Measurements from ENCODE around the genes UGGT2 and FARP1.

- RAMPAGE, long total RNA = no peak
- RRBS = no CpG with 5 or more reads among the region's 3 CpGs
These were observed 3.1 kb downstream of the ABCC4 start for GRCh38 chr13:95298205-95298548.

DNA sequence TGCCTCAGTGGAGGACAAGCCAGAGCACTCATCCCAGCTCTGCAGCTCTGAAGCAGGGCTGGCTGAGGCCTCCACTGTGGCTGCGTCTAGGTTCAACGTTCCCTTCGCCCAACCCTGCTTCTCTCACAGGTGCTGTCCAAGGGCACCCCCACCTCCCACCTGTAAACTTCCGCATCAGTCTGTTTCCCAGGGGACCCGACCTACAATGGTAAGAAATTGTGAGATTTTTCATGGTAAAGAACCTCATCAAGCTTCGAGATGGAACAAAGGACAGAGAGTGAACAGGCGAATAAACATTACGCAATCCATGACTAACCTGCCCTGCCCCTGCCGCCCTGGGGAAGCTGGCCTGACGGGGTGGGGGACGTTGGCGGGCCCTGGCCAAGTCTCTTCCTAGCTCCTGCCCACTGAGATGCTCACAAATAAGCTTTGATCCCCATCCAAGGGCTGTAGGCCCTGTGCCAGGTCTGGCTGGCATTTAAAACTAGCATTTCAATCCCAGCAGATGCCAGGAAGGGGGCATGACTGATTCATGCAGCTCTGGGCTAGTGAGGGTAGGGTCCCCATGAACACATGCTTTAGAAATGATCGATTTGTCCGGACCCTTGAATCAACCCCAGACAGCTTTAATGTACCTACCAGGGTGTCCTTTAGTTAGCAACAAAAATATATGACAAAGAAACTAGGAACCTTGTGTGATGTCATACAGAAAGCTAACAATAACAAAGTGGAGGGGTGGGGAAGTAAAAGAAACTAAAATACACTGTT lies 40.3 kb downstream of the DZIP1 start:
- RAMPAGE, long total RNA = no peak
- RRBS = no CpG with 5 or more reads among the region's 14 CpGs

DNA sequence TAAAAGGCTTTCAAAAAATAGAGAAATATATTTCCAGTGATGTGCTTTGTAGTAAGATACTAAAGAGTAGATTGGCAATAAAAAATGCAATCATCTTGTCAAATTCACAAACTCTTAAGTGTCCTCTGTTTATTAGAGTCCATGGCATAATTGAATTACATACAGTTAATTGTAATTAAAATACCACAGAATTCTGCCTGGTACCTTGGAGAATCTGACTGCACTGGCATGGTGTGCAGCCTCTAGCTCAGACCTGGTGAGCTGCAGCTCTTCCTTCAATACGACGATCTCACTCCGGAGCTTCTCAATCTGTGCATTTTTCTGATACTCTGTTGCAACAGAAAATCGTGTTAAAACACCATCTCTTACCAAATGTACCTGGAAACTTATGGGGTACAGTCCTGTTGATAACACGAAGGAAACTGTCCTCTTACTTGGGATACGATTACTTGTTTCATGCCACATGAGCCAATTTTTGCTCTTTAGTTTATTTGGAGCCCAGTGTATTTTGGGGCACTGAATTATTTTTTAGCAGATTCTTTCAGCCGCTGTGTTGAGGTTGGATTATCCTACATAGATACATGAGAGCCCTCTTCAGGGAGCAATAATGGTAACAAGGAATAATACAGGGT lies 14.6 kb downstream of the DZIP1 start:
- RAMPAGE, long total RNA = no peak
- RRBS = no CpG with 5 or more reads among the region's 7 CpGs

GRCh38 chr13:95746847-95747810 lies 70.2 kb downstream of the DNAJC3 start:
- RAMPAGE, long total RNA = no peak
- RRBS = no CpG with 5 or more reads among the region's 8 CpGs

DNA sequence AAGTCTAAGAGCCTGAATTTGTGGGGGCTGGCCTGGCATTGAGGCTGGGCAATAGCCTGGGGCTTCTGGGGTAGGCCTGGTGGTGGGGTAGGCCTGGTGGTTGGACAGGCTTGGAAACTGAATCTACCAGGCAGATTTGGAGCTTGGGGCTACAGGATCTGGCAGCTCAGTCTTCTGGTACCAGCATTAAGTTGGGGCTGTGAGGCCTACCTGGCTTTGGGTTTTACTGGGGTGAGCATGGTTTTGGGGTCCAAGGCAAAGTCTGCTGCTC lies 176.9 kb downstream of the UGGT2 start:
- RAMPAGE, long total RNA = no peak

- RAMPAGE, long total RNA = no peak
- RRBS = no CpG with 5 or more reads among the region's 1 CpG
These were observed 155.2 kb downstream of the UGGT2 start for GRCh38 chr13:95897890-95898602.

DNA sequence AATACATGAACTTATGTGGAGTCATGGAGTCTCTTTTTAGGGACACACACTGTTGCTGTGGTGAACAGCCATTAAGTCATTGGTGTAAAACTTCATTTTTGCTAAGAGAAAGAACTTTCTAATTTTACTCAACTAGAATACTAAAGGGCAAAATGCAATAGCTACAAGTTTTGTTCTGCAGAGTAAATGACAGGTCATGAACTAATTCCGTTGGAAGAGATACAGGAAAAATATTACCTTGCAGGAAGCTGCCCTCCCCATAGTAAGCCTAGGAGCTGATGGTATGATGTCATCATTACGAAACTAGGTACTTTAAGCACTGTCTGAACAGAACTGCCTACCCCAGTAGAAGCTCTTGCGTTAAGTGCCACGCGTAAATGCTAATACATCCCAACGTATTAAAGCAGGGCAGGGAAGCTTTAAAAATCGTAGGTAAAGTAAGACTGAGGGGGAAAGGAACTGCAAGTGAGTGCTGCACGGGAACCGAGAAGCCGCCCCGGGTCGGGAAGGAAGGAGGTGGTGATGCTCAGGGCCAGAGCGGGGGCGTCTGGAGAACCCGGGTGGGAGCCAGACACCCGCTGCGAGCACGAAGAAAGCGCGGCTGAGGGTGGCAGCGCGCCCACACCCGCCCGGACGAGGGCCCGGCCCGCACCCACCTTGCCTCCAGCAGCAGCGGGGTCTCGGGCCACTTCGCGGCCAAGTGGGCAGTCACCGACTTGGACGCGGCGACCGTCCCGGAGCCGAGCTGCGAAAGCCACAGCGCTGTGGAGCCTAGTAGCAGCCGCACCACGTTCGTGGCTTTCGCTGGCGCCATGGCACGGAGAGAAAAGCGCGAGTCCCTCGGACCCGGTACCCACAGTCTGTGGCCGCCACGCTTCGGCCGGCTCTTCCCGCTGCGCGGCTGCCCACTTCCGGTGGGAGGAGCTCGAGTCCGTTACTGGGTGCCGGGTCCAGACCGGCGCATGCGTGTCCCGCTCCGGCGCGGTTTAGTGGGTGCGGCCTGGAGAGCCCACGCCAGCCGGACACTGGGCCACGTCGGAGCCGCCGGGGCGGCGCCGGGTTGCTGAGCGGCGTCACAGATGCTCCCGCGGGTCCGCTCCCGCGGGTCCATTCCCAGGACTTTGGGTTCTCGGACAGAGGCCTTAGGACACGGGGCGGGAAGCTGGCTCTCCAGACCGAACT lies at the start of gene UGGT2:
Gene UGGT2 (minus strand): TSS at position 903 of the 1,182 bp plus-strand sequence.
- RAMPAGE, long total RNA = start-site peak on the minus strand centred at position 888 of the sequence, 20 bp wide, 338 and 419 reads in 2 replicates
- RRBS = 2% methylated on average over 29 of the region's 89 CpGs

DNA sequence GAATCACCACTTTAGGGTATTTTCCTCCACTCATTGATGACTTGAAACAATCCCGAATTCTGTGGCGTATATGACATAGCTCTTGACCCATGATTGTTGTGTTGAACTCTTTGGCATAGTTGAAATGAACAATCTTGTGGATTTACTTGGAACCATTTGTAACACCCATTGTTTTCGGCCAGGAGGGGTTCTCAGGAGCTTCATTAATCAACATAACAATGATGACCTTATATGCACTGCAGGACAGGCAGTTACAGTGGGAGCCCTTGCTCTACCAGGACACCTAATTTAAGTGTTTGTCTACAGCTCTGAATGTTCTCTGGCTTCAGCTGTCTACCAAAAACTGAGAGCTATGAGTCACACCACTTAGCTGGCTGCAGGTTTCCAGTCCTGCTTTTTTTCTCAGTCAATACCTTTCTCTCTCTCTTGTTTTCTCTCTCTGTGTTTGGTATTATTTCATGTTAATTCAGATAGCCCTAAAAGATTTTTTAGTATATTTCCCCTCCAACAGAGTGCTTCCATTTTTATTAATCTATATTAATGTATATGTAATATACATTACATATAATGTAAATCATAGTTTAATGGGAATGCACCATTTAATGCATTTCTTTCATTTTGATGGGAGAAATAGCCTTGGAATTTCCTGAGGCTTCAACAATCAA lies 105.4 kb upstream of the MBNL2 start:
- RAMPAGE, long total RNA = no peak
- RRBS = no CpG with 5 or more reads among the region's 3 CpGs

DNA sequence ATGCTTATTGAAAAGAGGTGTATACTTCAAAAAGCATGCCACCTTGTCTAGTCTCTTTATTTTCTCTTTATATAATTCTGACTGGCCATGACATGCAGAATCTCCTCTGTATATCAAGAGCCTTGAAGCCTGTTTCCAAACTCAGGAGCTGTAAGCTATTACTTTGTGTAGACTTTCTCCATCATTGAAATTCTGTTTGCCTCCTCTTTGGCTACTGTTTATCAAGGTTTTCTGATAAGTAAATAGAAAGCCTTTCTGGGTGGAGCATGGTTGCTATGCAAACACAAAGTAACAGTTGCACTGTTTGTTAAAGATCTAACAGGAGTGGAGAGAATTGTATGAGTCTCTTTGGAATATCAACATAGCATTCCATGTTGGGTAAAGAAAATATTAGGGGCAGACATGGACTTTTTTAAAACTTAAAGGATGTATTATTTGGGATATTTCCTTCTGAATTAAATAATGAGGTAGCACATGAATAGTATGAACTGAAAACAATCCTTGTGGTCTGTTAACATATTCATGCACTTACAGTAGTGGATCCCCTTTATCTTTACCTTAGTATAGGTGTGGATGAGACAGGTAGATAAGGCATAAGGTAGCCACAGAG lies 56.3 kb upstream of the MBNL2 start:
- RAMPAGE, long total RNA = no peak

DNA sequence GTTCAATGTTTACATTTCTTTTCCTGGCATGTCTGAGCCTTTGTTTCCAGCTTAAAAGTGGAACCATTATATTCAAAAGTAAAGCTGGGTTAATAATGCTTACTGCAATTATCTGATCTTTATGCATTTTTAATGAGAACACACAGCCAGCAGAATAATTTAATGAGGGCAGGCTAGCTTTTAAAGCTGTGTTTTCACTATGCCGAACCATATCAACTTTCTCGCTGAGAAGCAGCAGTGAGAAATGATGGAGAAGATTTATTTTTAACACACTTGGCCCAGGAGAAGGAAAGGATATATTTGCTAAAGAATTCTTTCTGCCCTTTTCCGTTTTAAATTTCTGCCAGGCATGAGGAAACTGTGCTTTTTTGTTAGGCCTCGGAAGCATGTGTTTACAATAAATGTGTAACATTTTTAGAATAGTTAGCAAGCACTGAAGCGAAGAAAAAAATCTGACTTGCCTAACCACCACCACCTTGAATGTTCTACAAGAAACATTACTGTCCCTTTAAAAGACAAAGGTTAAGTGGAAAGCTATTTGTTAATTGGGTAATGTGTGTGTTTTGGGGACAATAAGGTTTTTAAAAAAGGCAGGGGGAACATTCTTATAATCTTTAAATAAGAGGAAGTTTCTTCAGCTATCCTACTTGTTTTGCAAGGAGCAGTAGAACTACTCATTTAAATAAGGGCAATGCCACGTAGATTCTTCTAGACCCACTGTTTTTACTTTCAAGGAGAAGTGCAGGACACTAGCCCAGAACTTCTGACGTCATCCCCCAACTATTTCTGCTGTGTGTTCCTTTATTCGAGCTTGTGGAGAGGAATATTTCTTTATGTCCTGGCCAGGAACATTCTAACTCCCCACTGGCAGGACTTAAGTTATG lies 1.2 kb downstream of the MBNL2 start:
- RAMPAGE, long total RNA = no peak
- RRBS = no CpG with 5 or more reads among the region's 8 CpGs

GRCh38 chr13:97248925-97249499 lies 26.9 kb downstream of the MBNL2 start:
- RAMPAGE, long total RNA = no peak
- RRBS = no CpG with 5 or more reads among the region's 3 CpGs

- RAMPAGE, long total RNA = no peak
- RRBS = no CpG with 5 or more reads among the region's 6 CpGs
These were observed 34.3 kb downstream of the MBNL2 start for GRCh38 chr13:97256325-97256958.

DNA sequence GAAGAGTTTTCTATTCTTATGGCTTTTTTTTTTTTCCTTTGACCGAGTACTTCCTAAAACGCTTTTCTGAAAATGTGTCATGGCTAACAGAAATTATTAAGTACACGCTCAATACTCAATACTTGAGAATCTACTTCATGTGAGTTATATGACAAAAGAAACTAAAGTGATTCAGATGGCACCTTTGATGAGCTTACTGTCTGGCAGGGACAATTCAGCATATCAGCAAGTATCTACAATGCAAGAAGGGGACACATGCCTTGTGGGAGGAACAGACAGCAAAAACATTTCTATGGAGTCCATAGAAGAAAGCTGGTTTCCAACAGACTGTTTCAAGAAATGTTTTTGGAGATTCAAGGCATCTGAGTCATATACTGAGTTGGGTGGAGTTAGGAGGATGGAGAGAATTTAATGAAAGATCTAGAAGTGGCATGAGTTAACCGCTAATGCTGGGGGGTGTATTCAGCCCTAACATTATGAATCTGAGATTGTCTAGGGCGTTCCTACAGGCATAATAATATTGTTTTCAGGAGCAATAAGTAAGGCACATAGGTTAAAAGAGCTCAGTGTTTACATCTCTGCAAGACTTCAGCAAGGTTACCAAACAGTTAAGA lies 54.8 kb downstream of the MBNL2 start:
- RAMPAGE, long total RNA = no peak
- RRBS = no CpG with 5 or more reads among the region's 5 CpGs

DNA sequence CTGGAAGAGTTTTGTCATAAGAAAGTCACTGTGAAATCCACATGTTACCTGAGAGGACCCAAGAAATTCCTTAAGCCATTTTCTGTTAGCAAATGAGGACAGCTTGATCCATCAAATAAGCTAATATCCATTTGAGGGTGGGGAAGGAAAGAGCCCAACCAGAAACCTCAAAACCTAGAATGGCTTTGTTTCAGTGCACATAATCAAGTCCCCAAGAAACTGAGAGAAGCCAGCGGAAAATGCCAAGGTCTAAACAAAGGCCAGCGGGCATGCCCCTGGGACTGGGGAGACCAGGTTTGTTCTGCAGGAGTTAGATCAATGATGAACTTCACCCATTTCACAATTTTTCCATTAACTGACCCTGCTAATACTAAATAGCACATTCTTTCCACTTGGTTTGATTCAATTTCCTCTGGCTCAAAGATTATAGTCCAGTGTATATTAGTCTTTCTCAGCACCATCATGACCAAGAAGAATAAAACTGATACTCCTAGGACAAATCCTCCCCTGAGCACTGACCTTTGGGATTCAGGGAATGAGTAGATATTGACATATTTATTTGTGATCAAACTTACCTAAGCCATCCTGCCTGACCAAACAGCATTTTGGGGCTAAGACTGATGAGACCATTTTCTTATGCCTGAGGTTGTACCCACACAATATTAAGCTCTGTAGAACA lies 66.3 kb downstream of the MBNL2 start:
- RAMPAGE, long total RNA = no peak
- RRBS = no CpG with 5 or more reads among the region's 2 CpGs

GRCh38 chr13:97340270-97340904 lies 93.6 kb upstream of the RAP2A start:
- RAMPAGE, long total RNA = no peak
- RRBS = no CpG with 5 or more reads among the region's 5 CpGs

GRCh38 chr13:97348640-97349071 lies 85.3 kb upstream of the RAP2A start:
- RAMPAGE, long total RNA = no peak
- RRBS = no CpG with 5 or more reads among the region's 5 CpGs

GRCh38 chr13:97371116-97371938 lies 62.6 kb upstream of the RAP2A start:
- RAMPAGE, long total RNA = no peak
- RRBS = no CpG with 5 or more reads among the region's 8 CpGs

DNA sequence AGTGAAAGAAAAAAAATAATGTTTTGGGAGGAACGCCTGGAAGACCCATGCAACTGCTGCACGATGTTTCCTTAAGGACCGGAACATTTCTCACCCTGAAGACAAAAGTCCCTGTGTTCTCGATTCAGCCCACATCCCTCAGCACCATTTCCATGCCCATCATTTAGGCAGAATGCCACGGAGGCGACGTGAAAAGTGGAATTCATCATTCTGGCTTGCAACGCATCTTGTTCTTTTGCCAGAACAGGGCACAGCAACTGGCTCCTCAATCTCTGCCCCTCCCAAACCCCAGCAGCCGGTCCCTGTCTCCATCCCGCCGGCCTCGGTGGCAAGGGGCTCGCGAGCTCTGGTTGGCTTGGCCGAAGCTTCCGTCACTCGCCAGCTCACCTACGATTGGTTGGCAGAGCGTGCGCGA lies 1.3 kb upstream of the RAP2A start:
- RAMPAGE, long total RNA = no peak
- RRBS = no CpG with 5 or more reads among the region's 21 CpGs

- RAMPAGE, long total RNA = no peak
- RRBS = 2% methylated on average over 38 of the region's 103 CpGs
These were observed at the start of gene FARP1 for GRCh38 chr13:98142351-98143169. TSS of gene FARP1 (plus strand) at chr13:98143094.

DNA sequence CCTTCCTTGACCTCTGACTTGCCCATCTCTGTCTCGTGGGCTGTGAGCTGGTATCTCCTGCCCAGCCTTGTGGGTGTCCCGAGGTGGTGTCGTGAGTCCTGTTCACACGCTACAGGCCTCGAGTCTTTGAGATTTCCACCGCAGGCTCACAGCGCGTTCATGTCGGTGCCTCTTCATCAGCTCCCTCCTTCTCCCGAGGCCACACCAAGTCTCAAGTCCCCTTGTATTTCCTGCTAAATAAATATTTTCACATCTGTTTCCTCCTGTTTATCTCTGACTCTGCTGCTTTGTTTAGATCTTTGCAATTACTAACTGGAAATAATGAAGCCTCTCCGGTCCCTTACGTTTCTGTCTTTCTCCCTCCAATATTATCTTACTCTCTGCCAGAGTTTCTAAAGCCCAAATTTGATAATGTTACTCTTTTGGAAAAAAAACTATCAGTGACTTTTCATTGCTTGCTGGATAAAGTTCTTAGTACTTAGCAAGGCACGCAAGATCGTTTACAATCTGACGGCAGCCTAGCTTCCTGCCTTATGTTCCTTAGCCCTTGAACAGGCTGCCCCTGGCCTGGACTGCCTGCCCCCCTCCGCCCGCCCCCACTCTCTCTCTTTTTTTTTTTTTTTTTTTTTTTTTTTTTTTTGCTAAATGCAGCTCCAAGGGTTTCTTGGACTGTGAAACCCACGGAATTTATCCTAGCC lies 130.5 kb upstream of the RNF113B start:
- RAMPAGE, long total RNA = no peak
- RRBS = no CpG with 5 or more reads among the region's 18 CpGs